Hair follicular keratinocyte (primary cell): ENCODE data around the genes GFRA1, PNLIPRP1, SLC18A2 and EMX2.

DNA sequence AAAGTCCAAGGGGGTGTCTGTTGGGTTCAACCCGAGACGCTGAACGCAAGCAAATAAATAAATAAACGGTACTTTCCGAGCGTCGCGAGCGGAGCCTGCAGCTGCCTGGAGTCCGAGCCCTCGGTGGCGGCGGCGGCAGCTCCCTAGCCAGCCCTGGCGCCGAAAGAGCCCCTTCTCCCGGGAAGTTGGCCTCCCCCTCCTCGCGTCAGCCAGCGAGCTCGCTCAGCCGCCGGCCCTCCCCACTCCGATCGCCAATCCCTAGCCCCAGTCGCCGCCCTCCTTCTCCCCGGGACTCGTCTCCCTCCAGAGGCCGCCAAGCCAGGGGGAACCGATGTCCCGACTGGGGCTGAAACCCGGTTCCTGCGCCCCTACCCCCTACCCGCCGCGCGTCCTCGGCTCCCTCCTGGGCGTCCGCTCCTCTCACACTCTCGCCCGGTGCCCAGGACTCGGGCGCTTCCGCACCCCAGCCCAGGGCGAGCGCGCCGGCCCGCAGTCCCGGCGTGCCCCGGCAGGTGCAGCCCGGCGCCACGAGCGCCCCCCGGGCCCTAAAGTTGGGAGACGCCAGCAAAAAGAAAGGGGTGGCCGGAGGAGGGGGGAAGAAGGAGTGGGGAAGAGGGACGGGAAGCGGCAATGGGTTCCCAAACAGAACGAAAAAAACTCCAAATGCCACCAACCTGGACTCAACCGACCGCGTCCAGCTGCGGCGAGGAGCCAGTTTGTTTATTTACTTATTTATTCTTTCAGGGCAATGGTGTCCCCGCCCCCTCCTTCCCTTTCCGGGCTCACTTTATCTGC, at the start of gene GFRA1:
GFRA1 (minus strand) TSS at position 718 of the 795 bp plus-strand sequence.
- RAMPAGE, long total RNA: no peak

- RAMPAGE, long total RNA: no peak
Measured at GRCh38 chr10:116590517-116591342, at the start of gene PNLIPRP1. Gene PNLIPRP1, plus strand, starts transcription at chr10:116590959.

GRCh38 chr10:116608954-116609254, 18.1 kb downstream of the PNLIPRP1 start:
- RAMPAGE, long total RNA: no peak

DNA sequence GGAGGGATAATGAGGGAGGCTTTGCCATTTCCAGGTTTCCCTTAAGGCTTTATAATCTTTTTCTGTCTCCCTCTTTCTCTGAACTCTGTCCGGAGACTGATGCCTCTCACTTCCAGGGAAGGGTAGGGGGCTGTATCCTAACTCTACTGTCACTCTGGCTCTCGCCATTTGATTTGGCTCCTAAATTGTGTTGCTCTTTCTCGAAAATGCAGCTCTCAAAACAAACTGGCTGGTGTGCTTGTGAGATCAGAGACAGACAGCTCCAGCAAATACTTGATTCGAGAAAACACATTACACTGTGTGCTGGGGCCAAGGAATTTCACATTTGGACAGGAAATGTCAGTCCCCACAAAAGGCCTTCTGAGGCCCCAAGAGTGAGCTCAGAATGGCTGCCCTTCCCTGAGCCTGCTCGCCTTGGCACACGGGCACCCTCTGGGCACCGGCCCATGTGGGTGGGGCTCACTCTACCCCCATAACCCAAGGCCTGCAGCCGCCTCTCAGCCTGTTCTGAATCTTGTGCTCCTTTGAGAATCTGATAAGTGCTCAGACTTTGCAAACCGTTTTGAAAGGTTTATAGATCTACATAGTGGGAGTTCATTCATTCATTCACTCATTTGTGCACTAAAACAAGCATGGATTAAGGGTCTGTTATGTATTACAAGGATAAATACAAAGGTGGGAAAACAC, 13.9 kb upstream of the HSPA12A start:
- RAMPAGE, long total RNA: no peak

- RAMPAGE, long total RNA: no peak
Measured at GRCh38 chr10:116880533-116881363, 31.4 kb downstream of the ENO4 start.

GRCh38 chr10:116947057-116947497, 57.9 kb downstream of the SHTN1 start:
- RAMPAGE, long total RNA: no peak

- RAMPAGE, long total RNA: no peak
Measured at GRCh38 chr10:116948846-116949064, 56.2 kb downstream of the SHTN1 start.

- RAMPAGE, long total RNA: no peak
Measured at GRCh38 chr10:117174812-117175703, 22.2 kb upstream of the KCNK18 start.

DNA sequence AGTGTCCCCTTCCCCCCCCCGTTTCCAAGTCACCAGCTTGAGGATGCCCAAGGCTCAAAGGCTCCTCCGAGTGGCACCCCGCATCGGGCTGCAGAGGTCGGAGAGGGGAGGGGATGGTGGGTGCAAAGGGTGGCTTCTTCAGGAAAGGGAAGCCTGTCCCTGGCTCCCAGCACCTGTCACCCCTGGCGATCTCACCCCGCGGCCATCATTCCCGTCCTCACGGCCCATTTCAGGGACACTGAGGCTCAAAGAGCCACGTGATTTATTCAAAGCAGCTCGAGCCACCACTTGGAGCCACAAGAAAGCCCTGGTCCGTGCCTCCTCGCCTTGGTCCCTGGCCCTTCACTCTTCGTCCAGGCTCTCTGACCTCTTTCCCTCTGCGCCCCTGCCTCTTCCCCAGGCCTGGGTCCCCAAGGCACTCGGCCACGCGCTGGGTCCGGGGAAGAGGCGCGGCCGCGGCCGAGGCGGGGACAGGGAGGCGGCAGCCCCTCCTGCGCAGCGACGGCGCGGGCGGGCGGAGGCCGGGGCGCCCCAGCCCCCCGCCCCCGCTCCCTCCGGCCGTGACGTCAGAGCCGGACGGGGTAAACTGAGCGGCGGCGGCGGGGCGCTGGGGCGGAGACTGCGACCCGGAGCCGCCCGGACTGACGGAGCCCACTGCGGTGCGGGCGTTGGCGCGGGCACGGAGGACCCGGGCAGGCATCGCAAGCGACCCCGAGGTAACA, at the start of gene SLC18A2:
SLC18A2 (plus strand) TSS at position 610 of the 722 bp plus-strand sequence.
- RAMPAGE, long total RNA: no peak

DNA sequence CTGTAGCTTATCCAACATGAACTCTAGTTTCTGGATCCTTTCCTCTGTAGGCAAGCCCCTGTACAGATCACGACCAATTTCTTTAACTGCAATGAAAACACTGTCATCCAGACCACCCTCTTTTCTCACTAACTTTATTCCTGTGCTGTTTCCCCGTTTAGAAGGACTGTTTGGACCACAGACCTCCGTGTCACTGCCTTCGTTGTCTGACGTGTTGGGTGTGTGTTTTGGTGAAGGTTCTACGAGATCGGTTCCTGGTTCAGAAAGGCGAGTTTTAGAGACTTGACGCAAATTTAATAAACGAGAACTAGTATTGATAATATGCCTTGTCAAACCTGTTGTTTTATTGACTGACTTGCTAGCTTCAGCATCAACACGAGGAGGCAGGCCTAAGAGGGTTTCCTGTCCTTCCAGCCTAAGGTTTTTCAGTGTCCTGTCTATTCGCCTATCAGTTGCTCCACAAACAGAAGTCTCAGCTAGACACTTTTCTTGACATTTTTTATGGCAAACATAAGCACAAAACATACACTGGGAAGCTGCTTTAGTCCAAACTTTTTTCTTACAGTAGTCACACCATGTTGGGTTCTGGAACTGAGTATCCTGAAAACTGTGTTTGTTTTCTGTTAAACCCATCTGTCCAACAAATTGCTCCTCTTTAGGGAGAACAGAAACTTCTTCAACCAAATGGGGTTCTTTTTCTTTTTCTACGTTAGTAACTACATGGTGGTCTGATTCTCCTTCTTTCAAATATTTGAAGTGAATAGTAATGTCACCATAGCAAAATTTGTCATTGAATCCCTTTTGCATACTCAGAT, 42.9 kb downstream of the SLC18A2 start:
- RAMPAGE, long total RNA: no peak

GRCh38 chr10:117361235-117361950, 13.8 kb downstream of the PDZD8 start:
- RAMPAGE, long total RNA: no peak

DNA sequence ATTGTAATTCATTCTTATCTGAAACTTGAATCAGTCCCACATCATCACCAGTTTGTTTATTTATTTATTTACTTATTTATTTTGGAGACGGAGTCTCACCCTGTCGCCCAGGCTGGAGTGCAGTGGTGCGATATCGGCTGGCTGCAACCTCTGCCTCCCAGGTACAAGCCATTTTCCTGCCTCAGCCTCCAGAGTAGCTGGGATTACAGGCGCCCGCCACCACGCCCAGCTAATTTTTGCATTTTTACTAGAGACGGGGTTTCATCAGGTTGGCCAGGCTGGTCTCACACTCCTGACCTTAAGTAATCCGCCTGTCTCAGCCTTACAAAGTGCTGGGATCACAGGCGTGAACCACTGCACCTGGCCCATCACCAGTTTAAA, 4.1 kb downstream of the PDZD8 start:
- RAMPAGE, long total RNA: no peak

DNA sequence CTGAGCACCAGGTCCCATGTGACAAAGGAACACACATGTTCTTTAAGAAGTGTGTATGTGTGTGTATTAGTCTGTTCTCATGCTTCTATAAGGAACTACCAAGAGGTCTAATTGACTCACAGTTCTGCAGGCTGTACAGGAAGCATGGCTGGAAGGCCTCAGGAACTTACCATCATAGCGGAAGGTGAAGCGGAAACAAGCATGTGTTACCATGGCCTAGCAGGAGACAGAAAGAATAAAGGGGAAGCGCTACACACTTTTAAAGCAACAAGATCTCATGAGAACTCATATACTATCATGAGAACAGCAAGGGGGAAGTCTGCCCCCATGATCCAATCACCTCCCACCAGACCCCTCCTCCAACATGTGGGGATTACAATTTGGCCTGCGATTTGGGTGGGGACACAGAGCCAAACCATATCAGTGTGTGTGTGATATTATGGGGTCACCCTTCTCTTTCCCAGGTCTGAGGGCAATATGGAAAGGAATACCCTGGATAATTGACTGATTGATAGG, 22.9 kb upstream of the PDZD8 start:
- RAMPAGE, long total RNA: no peak

DNA sequence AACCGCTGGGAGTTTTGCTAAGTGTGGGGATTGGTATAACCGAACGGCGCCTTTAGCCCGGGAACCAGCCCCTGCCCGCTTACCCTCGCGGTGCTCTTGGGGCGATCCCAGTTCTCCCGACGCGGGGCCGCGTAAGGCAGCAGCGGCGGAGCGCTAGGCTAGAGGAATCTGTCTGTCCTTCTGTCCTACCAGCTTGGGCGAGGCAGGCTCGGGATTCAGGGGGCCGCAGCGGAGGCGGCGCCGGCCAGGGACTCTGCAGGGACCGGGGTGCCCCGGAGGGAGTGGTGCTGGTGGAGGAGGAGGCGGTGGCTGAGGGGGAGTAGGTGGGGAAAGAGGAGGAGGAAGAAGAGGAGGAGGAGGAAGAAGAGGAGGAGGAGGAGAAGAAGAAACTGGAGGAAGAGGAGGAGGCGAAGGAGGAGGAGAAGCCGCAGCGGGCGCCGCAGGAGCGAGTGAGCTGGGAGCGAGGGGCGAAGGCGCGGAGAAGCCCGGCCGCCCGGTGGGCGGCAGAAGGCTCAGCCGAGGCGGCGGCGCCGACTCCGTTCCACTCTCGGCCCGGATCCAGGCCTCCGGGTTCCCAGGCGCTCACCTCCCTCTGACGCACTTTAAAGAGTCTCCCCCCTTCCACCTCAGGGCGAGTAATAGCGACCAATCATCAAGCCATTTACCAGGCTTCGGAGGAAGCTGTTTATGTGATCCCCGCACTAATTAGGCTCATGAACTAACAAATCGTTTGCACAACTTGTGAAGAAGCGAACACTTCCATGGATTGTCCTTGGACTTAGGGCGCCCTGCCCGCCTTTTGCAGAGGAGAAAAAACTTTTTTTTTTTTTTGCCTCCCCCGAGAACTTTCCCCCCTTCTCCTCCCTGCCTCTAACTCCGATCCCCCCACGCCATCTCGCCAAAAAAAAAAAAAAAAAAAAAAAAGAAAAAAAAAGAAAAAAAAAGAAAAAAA, at the start of gene EMX2:
EMX2 (plus strand) TSS at position 733 of the 952 bp plus-strand sequence.
- RAMPAGE, long total RNA: no peak

DNA sequence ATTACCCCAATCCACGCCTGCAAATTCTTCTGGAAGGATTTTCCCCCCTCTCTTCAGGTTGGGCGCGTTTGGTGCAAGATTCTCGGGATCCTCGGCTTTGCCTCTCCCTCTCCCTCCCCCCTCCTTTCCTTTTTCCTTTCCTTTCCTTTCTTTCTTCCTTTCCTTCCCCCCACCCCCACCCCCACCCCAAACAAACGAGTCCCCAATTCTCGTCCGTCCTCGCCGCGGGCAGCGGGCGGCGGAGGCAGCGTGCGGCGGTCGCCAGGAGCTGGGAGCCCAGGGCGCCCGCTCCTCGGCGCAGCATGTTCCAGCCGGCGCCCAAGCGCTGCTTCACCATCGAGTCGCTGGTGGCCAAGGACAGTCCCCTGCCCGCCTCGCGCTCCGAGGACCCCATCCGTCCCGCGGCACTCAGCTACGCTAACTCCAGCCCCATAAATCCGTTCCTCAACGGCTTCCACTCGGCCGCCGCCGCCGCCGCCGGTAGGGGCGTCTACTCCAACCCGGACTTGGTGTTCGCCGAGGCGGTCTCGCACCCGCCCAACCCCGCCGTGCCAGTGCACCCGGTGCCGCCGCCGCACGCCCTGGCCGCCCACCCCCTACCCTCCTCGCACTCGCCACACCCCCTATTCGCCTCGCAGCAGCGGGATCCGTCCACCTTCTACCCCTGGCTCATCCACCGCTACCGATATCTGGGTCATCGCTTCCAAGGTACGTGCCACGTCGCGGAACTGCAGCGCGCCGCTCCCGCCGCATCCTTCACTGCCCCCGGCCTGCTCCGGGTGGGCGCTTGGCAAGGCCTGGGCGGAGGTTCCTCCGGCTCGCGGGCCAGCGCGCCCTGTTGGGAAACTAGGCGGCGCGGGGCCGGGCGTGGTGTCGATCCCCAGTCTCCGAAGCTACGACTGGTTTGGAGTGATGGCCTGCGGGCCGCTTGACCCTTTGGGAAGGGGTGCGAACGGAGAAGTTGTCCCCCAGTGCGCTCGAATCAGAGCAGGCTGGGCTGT, 720 bp downstream of the EMX2 start:
- RAMPAGE, long total RNA: no peak

DNA sequence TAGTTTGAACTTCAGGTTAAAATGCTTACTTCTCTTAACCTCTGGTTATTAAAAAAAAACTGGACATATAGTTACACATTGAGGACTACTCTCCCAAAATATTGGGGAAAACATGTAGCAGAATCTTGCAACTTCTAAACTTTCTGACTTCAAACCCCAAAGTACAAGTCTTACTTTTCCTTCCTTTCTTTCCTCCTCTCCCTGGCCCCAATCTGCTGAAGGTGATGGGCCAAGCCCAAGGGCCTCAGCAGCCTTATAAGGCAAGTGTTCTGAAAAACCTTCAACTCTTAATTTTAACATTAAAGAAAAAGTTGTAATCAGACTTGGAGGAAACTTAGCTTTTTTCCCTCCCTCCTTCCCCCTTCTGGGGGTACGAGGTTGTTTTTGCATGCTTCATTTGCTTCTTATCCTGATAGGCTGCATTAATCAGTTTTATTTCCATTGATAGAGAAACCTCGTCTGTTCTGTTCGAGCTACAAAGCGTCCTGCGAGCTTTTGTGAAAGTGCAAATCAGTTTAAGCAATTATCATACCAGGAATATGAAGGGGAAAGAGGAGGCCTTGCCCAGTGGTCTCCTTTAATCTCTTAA, 7.4 kb downstream of the EMX2 start:
- RAMPAGE, long total RNA: no peak

GRCh38 chr10:117551310-117551902, 8.9 kb downstream of the EMX2 start:
- RAMPAGE, long total RNA: no peak

DNA sequence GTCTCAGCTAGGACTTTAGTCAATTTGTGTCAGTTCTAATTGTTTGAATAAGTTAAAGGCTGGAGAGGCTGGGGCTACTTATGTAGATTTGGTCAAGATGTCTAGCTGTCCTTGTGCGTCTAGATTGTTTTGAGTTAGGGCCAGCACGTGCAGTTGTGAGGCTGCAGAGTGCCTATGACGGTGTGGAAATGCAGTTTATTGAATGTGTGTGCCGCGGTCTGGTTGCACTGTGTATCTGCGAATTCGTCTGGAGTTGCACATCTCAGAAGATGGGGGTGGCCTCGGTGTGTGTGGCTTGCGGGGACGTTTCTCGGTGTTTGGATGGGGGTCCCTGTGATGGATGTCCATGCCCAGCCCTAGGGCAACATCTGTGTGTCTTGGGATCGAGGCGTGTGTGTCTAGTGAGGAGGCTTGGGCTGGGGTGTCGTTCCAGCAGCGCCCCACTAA, 10.2 kb downstream of the EMX2 start:
- RAMPAGE, long total RNA: no peak

DNA sequence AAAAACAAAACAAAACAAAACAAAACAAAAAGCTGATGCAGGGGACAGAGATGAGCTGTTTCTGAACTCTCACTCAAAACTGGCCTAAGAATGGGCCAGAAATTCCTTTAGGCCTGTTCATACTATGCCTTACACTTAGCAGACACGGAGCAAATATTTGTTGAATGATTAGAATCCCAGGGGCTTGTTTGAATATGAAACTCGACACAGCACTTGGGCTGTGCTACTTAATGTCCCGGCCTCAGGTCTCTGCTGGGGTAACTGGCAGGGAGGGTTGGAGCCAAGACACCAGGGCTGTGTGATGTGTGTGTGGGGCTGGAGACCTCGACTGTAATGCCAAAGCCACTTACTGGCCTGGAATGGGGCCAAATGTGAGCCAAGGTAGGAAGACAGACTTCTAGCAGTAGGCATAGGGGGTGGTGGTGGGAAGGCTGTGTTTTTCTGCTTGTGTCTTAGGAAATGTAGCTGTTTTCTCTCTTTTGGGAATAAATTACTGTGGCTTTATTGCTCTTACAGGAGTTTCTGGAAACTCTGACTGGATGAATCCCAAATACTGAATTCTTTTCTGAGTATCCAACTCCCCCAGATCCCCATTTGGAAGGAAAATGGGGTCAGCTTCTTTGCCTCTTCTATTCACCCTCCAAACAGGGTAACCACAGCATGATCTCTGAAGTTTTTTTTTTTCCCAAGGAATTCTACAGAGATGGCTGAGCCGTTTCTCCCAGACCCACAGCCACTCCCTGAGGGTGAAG, 66.7 kb downstream of the EMX2 start:
- RAMPAGE, long total RNA: no peak

GRCh38 chr10:118027884-118028467, 18.8 kb downstream of the RAB11FIP2 start:
- RAMPAGE, long total RNA: no peak